REH cell (cell line): Measurements from ENCODE around the genes ABI2 and RAPH1.

GRCh38 chr2:201035091-201036162, 36.0 kb downstream of the HYCC2 start:
- PRO-cap, result no peak

GRCh38 chr2:201121170-201121774, 5.3 kb downstream of the CFLAR start:
- PRO-cap, result no peak

GRCh38 chr2:201134543-201135075, 18.6 kb downstream of the CFLAR start:
- PRO-cap, result no peak

DNA sequence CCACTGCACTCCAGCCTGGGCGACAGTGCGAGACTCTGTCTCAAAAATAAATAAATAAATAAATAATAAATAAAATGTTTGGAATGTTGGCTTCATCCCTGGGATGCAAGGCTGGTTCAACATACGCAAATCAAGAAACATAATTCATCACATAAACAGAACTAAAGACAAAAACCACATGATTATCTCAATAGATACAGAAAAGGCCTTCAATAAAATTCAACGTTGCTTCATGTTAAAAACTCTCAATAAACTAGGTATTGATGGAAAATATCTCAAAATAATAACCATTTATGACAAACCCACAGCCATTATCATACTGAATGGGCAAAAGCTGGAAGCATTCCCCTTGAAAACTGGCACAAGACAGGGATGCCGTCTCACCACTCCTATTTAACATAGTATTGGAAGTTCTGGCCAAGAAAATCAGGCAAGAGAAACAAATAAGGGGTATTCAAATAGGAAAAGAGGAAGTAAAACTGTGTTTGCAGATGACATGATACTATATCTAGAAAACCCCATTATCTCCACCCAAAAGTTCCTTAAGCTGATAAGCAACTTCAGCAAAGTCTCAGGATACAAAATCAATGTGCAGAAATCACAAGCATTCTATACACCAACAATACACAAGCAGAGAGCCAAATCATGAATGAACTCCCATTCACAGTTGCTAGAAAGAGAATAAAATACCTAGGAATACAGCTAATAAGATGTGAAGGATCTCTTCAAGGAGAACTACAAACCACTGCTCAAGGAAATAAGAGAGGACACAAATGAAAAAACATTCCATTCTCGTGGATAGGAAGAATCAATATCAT, 14.5 kb upstream of the CASP10 start:
- PRO-cap, result no peak

DNA sequence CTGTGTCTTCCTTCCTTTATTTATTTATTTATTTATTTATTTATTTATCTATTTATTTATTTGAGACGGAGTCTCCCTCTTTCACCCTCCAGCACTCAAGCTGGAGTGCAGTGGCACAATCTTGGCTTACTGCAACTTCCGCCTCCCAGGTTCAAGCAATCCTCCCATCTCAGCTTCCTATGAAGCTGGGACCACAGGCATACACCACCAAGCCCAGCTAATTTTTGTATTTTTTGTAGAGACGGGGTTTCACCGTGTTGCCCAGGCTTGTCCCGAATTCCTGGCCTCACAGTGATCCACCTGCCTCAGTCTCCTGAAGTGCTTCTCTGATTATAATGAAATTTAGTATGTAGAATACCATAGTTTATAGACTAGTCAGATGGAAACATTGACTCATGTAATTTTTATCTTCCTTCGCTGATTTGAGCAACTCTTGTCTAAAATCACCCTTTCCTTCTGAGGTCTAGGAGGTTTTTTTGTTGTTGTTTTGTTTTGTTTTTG, 951 bp downstream of the CASP10 start:
- PRO-cap, result unidirectional peak, minus-strand start at position 107 of the sequence

DNA sequence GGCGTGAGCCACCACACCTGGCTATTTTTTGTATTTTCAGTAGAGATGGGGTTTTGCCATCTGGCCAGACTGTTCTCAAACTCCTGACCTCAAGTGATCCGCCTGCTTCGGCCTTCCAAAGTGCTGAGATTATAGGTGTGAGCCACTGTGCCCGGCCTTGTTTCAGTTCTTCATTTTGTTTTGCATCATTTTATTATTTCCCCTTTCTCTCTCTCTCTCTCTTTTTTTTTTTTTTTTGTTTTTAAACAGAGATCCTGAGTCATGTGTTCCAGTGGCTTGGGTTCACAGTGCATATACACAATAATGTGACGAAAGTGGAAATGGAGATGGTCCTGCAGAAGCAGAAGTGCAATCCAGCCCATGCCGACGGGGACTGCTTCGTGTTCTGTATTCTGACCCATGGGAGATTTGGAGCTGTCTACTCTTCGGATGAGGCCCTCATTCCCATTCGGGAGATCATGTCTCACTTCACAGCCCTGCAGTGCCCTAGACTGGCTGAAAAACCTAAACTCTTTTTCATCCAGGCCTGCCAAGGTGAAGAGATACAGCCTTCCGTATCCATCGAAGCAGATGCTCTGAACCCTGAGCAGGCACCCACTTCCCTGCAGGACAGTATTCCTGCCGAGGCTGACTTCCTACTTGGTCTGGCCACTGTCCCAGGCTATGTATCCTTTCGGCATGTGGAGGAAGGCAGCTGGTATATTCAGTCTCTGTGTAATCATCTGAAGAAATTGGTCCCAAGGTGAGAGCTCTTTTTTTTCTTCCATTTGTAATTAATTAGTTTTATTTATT, 26.1 kb downstream of the CASP10 start:
- PRO-cap, result no peak

DNA sequence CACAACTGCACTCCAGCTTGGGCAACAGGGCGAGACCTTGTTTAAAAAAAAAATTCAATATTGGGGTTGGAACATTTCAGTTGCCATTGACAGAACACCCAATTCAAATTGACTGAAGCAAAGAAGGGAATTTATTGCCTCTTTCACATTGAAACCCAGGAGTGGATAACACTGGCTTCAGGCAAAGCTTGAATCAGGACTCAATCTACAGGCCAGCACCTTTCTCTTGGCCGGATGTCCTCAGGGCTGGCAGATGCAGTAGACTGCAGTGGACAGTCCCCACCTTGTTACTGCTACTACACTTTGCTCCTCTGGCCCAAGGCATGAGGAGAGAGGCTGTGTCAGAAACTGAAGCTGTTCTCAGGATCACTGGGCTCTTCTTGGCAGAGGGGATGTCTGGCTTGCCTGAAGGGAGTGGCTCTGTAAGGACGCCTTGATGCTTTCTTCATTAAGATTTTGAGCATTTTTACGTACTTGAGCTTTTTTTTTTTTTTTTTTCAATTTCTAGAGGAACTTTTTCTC, 36.3 kb downstream of the CASP10 start:
- PRO-cap, result no peak

- PRO-cap, result bidirectional peak, plus-strand start at chr2:201232497, minus-strand start at chr2:201232355
Observed at GRCh38 chr2:201232140-201232576, 28.2 kb upstream of the CASP8 start.

- PRO-cap, result no peak
Observed at GRCh38 chr2:201378855-201379831, 22.0 kb upstream of the FLACC1 start.

DNA sequence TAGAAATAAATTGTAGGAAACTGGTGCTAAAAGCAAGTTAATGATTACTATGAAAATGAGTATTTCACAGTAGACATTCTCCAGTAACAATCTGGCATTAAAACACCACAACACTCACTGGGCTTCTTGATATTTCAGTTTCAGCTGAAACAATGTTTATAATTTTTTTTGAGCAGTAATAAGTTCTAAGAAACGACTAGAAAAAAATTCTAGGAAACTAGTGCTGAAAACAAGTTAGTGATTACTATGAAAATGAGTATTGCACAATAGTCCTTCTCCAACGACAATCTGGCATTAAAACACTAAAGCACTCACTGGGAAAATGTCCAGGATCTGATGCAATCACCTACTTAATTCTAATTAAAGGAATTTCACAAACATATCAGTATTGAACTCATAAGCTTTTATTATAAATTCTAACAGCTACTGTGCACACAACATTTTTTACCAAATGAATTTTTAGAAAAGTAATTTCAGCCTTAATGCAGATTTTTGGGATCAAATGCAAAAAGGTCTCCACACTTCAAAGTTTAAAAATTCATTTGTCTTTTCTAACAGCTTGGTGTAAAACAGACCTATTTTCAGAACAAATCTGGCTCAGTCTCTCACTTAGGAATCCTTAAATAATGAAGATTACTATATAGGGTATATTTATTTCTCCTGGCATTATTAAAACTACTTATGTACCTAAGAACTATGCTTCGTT, 44.8 kb downstream of the TRAK2 start:
- PRO-cap, result no peak

DNA sequence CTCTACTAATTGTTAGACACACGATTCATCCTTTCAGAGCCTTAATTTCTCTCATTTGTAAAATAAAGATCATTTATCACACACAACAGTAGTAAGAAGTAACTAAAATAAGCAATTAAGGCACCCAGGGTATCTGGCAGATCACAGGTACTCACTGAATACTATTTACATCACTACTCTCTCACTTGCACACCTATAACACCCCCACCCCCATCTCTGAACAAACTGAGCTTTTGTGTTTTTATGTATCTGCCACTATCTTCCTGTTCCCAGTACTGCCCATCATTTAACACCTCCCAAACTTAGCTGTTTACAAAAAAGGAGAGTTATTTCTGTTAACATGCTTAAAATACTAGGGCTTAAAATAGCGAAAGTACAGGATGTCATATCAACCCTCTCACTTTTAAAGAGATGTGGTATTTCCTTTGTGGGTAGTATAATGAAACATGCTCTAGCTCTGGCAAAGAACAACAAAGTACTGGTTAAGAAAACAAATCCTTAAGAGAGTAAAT, 37.2 kb downstream of the TRAK2 start:
- PRO-cap, result bidirectional peak, plus-strand start at position 414 of the sequence, minus-strand start at position 218 of the sequence

GRCh38 chr2:201883556-201884090, 77.3 kb downstream of the CDK15 start:
- PRO-cap, result no peak

GRCh38 chr2:201955504-201956048, 78.1 kb upstream of the FZD7 start:
- PRO-cap, result no peak

GRCh38 chr2:202149313-202149802, 76.3 kb downstream of the KIAA2012 start:
- PRO-cap, result no peak

DNA sequence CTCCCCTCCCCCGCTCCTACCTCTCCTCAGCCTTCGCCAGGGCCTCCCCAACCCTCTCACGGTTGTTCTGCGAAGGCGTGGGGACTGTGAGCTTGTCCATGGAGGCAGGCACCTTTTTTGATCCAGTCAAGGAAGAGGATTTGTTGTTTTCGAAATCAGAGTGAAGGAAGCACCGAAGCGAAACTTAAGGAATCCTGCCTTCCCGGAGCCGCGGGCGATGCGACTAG, 557 bp downstream of the BMPR2 start:
- PRO-cap, result unidirectional peak, plus-strand start at position 65 of the sequence

- PRO-cap, result no peak
Observed at GRCh38 chr2:202609669-202610200, 25.0 kb upstream of the FAM117B start.

- PRO-cap, result bidirectional peak, plus-strand start at chr2:202643122, minus-strand start at chr2:202643055
Observed at GRCh38 chr2:202642604-202643554, 8.1 kb downstream of the FAM117B start.

- PRO-cap, result bidirectional peak, plus-strand start at chr2:203328394, minus-strand start at chr2:203328192
Observed at GRCh38 chr2:203327469-203328713, at the start of gene ABI2. Gene ABI2, plus strand, starts transcription at chr2:203328394.

- PRO-cap, result no peak
Observed at GRCh38 chr2:203328714-203329193, 560 bp downstream of the ABI2 start.

- PRO-cap, result unidirectional peak, minus-strand start at chr2:203535263
Observed at GRCh38 chr2:203534674-203535329, at the start of gene RAPH1. Gene RAPH1, minus strand, starts transcription at chr2:203535301.